OCI-LY7 (cell line): ENCODE measurements around a stretch of chr10.

GRCh38 chr10:110081759-110082455 lies 74.1 kb downstream of the ADD3 start:
- PRO-cap = no peak
- RAMPAGE, long total RNA = no peak

DNA sequence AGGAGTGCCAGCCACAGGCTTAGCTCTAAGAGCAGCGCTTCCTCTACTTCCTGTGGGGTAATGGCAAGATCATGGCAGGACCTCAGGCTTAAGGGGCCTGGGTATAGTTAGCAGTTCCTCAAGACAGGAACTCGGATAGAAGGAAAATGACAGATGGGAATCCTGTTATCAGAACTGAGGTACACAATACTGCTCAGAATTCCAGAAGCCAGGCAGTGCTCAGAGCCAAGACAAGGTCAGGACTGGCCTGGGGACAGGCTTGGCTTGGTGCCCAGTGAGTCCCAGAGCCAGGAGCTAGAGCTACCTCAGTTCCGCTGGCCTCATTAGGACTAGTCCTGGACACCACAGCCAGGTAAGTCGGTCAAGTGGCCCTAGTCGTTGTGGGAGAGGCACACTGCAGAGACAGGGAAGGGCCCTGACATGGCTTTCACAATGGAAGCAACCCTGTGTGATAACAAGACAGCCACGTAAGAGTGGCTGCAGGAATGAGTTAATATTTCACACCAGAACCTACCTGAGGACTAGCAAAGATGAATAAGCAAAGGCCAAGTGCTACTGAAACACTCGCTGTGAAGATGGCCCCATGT lies 65.2 kb upstream of the MXI1 start:
- PRO-cap = no peak
- RAMPAGE, long total RNA = no peak

DNA sequence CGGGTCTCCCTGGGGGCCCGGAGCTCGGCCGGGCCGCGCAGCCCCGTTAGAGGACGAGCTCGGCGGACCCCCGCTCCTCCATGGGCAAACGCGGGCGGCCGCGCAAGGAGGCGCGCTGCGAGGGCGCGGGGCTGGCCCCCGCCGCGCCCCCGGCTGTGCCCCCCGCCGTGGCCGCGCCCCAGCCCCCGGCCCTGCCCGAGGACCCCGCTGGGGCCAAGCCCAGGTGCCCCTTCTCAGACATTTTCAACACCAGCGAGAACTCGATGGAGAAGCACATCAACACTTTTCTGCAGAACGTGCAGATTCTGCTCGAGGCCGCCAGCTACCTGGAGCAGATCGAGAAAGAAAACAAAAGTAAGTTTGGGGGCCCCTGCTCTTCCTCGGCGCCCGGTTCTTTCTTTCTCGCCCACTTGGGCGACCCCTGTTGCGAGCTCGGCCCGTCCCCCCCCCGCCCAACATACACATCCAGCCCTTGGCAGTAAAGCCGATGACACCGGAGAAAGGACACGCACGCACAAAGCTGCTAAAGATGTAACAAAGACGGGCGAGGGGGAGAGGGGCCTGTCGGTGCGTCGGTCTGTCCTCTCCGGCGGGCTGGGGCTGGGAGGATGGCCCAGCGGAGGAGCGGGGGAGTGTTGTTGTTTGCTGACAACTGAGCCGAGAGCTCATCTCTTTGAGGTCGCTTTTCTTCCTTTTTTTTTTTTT lies 476 bp downstream of the MXI1 start:
- PRO-cap = unidirectional peak, plus-strand start at position 87 of the sequence; bidirectional peak, plus-strand start at position 478 of the sequence, minus-strand start at position 349 of the sequence
- RAMPAGE, long total RNA = no peak

DNA sequence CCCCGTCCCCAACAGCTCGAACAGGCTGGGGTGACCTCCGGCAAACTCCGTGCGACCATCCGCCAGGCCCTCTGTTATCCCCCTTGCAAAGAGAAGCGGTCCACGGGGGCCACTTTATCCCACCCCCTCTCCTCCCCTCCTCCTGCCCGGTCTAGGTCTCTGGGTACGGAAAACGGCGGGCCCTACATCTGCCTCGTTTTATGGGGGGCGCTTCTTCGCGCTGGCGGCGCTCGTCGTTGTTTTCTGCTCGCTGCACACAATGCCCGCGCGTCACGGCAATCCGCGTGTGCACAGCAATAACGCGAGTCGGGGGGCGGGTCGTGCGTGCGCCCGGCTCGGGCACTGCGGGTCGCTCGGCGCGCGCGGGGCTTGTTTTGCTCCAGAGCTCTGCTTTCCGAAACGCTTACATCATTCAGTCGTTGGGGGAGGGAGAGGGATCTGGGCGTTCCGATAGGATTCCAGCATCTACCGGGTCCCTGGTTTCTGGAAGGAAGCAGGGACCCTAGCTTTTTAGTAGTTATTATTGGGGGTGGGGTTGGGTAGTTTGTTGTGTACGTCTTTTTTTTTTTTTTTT lies 3.2 kb downstream of the MXI1 start:
- PRO-cap = bidirectional peak, plus-strand start at position 342 of the sequence, minus-strand start at position 344 of the sequence
- RAMPAGE, long total RNA = no peak

- PRO-cap = no peak
- RAMPAGE, long total RNA = no peak
Measured at GRCh38 chr10:110227973-110228694, 20.7 kb downstream of the MXI1 start.

DNA sequence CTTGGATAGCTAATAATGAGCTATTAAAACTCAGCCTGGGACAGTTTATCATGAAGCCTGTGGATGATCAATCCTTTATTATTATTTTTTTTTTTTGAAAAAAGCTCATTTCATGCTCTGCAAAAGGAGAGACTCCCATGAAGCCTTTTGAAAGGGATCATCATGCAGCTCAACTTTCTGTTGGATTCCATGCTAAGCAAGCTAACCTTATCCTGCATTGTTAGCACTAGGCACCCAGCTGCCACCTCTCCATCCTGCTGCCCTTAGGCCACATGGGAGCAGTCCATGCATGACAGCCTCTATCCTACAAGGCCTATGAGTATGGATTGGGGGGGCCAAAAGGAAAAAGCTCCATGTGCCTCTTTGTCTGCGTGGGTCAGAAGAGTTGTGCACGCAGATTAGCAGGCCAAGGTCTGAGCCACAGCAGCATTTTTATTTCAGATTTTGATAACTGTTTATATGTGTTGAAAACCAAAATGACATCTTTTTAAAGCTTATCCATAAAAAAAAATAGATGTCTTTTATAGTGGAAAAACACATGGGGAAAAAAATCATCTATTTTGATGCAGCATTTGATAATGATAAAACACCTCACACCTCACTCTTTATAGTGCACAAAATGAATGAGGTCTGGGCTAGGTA lies 19.2 kb downstream of the SMNDC1 start:
- PRO-cap = no peak
- RAMPAGE, long total RNA = no peak

GRCh38 chr10:110353442-110354162 lies 48.9 kb upstream of the SMNDC1 start:
- PRO-cap = no peak
- RAMPAGE, long total RNA = no peak

DNA sequence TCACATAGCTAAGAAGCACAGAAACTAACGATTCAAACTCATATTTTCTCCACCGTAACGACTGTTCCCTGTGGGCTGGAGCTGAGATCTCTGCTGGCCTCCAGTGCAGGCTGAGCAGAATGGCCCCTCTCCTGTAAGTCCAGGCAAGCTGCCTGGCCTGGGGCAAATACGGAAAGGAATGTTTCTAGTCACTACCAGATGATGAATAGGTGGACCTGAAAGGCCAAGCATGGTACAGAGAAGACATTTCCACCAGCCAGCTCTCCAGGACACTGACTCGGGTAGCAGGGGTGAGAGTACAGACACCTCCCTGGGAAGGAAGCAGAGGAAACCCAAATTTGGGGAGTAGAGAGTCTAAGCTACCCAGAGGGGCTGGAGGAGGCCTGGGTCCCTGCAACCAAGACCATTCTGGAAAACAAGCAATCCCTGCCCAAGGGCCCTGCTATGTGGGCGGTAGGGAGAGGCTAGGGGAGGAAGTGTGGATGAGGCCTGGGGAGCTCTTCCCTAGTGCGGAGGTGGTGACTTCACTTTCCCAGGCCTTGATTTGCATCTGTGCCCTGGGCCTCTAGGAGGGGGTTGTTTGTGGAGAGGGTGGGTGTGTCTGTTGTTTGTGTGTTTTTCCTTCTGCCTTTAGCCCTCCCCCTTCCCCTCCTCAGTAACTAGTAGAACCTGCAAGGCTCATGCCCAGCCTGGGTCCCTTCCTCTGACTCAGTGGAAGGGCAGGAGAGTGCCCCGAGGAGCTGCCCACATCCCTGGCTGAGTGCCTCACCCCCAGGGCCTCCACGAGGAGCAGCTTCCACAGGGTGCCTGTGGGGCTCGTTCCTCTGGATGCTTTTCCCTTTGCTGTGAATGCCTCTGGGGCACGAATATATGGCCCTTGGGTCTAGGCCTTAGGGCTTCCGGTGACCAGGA lies 89.7 kb upstream of the DUSP5 start:
- PRO-cap = no peak
- RAMPAGE, long total RNA = no peak

GRCh38 chr10:110499991-110500917 lies 2.5 kb downstream of the DUSP5 start:
- PRO-cap = no peak
- RAMPAGE, long total RNA = no peak

- PRO-cap = no peak
- RAMPAGE, long total RNA = no peak
Measured at GRCh38 chr10:110503693-110504856, 6.4 kb downstream of the DUSP5 start.

- PRO-cap = no peak
- RAMPAGE, long total RNA = no peak
Measured at GRCh38 chr10:110511422-110511947, 13.8 kb downstream of the DUSP5 start.

DNA sequence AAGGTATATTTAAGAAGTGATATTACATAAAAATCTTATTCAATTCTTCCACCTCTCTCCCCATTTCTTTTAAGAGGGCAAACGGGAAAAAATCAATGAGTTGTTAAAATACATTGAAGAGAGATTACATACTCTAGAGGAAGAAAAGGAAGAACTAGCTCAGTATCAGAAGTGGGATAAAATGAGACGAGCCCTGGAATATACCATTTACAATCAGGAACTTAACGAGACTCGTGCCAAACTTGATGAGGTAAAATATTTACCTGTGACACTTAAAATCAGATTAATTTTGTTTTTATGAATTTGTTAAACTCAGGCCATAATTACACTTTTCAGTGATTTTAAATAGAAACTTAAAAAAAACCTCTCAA lies 14.3 kb downstream of the SMC3 start:
- PRO-cap = no peak
- RAMPAGE, long total RNA = no peak

- PRO-cap = no peak
- RAMPAGE, long total RNA = no peak
Measured at GRCh38 chr10:110679629-110680212, 35.6 kb downstream of the RBM20 start.

GRCh38 chr10:110680337-110680679 lies 36.2 kb downstream of the RBM20 start:
- PRO-cap = no peak
- RAMPAGE, long total RNA = no peak

DNA sequence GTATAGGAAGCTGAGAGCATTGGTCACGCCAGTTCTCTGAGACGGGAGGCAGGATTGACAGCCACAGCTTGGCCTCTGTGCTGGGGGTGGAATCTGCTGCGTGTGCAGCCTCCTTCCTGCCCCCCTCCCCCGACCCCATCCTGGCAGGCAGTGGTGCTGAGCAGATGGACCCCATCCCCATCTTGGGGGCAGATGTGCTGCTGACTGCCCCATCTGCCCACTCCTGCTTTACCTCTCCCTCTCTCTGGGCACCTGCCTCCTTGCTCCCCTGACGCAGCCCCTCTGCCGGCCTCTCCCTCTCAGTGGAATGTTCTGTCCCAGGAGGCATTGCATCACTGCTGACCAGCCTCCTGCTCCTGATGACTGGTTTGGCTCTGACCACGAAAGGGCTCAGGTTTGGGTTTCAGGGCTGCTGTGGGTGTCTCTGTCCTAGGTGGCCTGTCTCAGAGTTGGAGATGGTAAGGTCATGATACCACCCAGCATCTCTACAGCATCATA lies 81.7 kb downstream of the RBM20 start:
- PRO-cap = no peak
- RAMPAGE, long total RNA = no peak

- PRO-cap = no peak
- RAMPAGE, long total RNA = no peak
Measured at GRCh38 chr10:110820659-110820896, 51.1 kb upstream of the PDCD4 start.

GRCh38 chr10:110849932-110850472 lies 21.7 kb upstream of the PDCD4 start:
- PRO-cap = no peak
- RAMPAGE, long total RNA = no peak

GRCh38 chr10:110920446-110920923 lies 1.1 kb downstream of the SHOC2 start:
- PRO-cap = bidirectional peak, plus-strand start at chr10:110920822, minus-strand start at chr10:110920678
- RAMPAGE, long total RNA = no peak

- PRO-cap = no peak
- RAMPAGE, long total RNA = no peak
Measured at GRCh38 chr10:112089830-112090072, 93.8 kb downstream of the GPAM start.

DNA sequence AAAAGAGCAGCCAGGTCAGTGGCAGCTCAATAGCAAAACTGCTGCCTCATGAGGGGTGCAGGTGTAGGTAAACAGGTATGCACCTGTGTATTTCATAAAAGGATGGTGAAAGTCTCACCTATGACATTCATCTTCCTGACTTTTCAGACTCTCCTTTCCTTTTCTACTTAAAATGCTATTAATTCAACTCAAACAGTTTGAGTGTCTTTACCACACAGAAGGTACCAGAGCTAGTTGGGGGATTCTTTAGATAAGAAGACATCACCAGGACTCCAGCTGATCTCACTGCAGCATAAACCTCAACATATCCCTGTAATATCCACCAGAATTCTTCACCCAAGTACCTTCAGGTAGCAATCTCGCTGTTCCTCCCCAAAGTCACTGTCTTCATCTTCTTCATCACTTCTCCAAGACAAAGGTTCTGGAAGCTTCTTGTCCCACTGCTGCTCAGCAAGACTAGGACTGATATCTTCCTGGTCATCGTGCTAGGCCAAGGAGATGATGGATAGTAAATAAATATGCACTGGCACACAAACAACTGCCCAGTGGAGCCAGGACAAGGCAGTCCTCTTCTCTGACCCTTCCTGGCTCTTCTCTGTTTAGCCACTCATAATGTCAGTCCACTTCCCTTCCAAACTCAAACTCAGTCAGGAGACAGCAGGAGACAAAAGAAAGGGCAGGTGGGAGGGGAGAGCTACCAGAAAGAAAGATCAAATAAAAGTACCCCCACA lies 26.5 kb downstream of the GPAM start:
- PRO-cap = no peak
- RAMPAGE, long total RNA = no peak